Brain (tissue), 1 donor: ENCODE data around the gene SLC15A1.

GRCh38 chr13:98525411-98525829, 51.5 kb downstream of the STK24 start:
- RRBS = no CpG with 5 or more reads among the region's 10 CpGs

GRCh38 chr13:98528814-98529327, 48.0 kb downstream of the STK24 start:
- RRBS = no CpG with 5 or more reads among the region's 17 CpGs

DNA sequence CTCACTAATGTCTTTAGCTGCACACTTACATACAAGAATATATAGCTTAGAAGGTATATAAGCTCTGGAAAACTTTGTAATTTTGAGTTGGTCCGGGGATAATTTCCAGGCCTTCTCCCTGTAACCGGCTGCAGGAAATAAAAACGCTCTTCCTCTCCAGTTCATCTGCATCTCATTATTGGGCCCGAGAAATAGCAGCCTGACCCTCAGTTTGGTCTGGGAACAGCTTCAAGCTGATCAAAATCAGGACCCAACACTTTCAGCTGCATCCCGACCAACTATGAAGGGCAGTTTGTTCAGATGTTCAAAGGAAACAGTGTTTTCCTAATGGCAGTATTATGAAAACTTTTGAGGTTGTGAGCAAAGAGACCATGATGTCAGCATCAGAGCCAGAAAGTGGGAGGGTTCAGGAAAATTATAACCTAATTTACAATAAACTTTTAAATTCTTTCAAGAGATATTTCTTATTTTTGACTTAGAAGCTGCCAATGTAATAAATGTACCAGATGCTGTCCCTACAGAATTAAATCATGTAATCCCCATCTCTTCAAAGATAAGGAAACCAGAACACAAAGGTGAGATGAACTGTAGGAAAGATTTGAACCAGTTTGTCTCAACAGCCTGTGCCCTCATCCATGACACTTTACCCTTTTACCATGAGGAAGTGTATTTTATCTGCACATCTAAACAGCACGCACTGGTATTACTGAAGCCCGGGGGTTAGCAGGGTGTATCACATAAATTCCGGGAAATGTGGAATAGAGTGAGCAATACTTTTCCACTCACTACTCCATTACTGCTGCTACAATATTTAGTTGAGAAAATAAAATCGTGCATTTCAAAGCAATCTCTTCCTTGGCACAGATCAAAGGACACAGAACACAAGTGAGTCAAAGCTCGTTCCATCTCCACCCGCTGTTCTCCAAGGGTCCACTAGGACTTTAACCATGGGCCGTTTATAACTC, 35.5 kb downstream of the STK24 start:
- RRBS = no CpG with 5 or more reads among the region's 12 CpGs

DNA sequence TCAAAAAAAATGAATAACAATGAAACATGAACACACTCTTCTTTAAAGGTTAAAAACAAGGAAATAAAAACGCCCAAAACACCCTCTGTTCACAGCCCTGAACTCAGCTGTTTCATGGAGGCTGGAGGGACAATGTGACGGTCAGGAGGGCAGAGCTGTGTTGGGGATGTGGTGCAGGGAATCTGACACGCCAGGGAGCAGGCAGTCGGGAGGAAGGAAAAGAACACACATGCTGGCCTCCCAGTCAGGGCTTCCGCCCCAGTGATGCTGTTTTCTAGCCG, 10.8 kb downstream of the STK24 start:
- RRBS = no CpG with 5 or more reads among the region's 6 CpGs

DNA sequence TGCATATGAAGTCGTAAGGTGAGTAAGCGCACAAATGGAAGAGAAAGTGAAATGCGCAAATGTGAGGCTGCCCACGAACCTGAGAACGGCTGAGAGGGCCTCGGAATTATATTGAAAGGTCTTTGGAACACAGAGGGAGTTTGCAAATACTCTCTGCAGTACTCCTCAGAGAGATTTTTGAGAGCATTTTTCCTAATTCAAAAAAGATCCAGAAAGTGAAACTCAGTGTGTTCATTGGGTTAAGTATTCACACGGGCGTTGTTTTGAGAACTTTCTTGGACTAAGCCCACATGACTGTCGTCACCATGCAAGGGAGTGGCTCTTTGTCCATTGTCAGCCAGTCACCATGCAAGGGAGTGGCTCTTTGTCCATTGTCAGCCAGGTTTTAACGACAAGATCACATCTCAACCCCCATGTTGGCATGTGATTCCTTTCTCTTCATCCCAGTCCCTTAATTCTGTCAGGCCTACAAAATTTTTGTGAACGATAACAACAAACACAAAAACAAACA, 81.2 kb upstream of the STK24 start:
- RRBS = no CpG with 5 or more reads among the region's 11 CpGs

GRCh38 chr13:98752522-98753144, at the start of gene SLC15A1:
TSS of gene SLC15A1 (minus strand) at chr13:98752672.
- RRBS = 4% methylated on average over 38 of the region's 49 CpGs

- RRBS = no CpG with 5 or more reads among the region's 2 CpGs
Observed at GRCh38 chr13:99218912-99219447, 18.3 kb downstream of the UBAC2 start.

DNA sequence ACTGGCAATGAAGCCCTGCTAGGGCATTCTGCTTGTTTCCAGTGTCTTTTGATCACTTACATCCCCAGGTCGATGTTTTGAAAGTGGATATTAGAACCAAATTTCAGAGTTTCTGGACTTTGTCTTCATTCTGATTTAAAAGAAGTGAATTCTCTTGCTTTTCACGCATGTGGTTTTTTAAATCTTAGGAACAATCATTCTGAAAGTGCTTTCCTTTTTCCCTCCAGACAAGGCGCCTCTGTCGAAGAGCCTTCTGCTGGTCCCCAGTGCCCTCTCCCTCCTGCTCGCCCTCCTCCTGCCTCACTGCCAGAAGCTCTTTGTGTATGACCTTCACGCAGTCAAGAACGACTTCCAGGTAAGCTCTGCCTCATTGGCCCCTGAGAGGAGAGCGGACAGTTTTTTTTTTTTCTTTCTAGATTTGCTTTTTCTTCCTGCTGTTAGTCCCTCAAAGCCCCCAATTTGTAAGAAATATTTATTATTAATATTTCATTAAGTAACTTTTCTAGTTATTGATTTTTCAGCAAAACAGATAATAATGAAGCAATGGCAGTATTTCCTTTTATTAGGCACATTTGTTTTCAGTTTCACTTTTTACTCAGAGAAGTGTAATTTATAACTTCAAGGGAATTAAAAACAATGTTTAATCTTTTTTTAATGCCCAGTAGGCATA, 19.8 kb downstream of the GPR18 start:
- RRBS = no CpG with 5 or more reads among the region's 8 CpGs

DNA sequence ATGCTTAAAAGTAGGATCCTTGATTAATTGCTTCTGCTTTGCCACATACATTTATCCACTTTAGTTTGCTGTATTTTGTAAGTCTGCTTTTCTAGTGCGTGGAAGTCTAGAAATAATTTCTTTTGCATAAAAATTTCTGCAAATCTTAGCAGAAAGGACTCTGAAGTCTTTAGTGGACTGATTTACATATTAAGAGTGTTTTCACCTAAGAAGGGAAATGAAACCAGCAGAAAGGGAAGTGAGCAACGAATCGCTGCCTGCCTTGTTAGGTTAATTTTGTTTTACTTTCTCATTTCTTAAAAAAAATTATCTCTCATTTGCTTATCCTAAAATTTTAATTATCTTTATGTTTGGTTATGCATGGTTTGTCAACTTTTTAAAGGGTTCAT, 721 bp upstream of the GPR18 start:
- RRBS = no CpG with 5 or more reads among the region's 3 CpGs

DNA sequence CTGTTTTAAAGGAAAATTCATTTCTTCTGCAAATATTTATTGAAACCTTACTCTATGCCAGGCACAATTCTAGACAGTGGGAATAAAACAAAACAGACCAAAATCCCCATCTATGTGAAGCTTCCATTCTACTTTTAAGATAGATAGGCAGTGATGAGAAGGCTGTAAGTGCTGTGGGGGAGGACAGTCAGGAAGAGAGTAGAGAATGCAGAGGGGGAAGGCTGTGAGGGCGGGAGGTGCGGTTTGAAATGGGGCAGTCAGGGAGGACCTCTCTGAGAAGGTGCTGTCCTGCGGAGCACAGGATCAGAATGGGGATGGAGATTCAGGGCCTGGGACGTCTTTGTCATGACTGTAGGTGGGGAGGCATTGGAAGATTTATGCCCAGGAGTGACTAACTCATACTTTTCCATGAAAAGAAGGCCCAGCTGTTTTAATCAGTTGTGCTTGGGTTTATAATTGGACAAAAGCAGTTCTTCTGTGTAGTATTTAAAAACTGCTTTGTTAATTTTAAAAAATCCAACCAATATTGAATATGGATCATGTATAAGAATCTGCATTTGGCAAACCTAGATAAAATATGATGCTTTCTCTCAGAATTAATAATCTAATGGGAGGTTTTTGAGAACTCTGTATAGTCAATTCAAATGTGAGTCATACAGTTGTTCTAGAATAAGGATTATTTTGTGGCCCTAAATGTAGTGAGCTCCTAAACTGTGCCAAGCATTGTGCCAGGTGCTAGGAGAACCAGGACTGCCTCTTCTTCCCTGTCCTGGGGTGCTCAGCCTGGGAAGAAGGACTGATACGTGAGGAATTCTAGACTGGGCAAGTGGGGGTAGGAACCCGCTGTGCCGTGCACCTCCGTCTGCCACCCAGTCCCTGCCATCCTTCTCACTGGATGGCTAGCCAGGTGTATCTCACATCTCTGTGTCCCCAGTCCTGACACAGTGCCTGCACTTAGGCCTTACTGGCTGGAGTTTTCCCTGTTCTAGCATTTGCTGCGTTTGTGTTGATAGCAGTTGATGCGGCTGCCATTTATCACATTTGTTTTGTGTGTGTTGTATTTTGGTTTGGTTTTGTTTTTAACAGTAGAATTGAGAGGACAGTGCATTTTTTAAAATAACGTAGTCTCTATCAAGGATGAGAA, 4.2 kb upstream of the GPR183 start:
- RRBS = no CpG with 5 or more reads among the region's 11 CpGs

GRCh38 chr13:99340044-99340644, 32.9 kb upstream of the GPR183 start:
- RRBS = no CpG with 5 or more reads among the region's 9 CpGs

DNA sequence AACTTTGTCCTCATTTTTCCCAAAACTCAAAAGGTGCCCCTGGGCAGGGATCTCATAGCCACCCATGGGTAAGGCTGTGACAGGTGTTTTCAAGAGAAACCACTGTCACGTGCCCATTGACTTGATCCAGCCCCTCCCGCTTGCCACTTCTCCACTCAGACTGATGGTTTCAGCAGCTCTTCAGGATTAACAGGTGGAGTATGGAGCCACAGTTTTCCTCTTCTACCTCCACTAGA, 63.3 kb upstream of the GPR183 start:
- RRBS = no CpG with 5 or more reads among the region's 2 CpGs

DNA sequence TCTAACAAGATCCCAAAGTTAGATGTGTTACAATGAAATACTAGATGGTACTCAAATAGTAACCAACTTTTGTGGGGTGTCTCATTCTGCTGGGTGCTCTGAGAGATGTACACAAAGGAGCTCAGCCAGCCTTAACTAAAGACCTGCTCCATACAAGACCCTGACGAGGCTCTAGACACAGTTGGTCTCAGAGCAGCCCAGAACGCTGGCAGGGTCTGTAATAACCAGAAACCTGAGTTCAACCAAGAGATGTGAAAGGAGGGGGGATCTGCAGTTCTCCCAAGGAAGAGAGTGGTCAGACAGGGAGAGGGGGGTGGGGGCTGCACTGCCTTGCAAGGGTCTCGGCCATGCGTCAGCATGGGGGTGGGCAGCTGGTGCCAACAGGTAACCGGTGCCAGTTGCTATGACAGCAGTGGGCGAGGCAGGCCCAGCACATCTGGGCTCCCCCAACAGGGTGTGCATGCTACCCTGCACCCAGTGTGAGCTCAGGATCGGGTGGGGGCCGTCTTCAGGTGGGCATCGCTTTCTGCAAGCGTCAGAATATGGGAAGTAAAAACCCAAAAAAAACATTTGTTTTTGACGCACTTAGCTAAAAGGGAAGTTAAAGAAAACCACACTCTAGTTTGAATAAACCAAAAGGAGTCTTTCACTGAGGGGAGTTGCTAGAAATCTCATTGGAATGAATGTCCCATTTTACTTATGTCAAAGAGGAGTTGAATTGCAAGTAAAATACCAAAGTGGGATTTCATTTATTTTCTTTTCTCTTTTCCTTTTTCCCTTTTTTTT, 68.0 kb upstream of the GPR183 start:
- RRBS = no CpG with 5 or more reads among the region's 11 CpGs

DNA sequence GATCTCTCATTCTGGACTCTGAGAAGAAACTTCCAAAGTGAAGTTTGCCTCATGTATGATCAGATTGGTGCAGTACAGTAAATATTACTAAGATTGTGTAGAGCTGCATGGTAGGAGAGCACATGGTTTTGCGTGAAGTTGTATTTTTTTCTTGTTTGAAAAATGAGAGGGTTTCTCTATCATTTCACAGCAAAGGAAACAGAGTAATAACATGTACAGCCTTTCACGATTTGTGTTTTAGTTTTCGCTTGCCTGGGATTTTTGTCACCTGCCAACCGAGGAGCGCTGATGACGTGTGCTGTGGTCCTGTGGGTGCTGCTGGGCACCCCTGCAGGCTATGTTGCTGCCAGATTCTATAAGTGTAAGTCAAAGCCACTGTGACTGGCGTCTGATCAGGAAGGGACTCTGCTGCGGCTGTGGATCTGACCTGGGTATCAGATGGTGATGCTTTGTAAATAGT, 45.5 kb downstream of the TM9SF2 start:
- RRBS = no CpG with 5 or more reads among the region's 8 CpGs

DNA sequence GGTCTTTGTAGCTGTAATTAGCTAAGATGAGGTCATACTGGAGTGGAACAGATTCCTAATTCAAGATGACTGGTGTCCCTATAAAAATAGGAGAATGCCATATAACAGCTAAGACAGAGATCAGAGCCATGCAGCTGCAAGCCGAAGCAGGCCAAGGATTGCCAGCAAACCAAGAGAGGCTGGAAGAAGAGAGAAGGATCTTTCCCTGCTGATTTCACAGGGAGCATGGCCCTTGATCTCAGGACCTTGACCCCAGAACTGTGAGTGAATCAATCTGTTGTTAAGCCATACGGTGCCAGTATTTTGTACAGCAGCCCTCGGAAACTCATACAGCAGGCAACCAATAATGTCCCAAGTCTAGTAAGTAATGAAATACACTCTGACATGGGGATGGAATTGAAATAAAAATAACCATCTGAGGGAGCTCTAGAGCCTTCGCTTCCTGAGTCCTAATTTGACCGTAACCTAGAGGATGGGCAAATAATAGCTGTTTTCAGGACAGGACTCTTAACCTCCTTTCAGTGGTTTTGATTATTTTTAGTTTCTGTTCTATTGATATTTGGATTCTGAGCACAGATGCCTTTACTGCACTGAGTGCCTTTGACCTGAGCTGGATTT, 28.0 kb upstream of the CLYBL start:
- RRBS = no CpG with 5 or more reads among the region's 5 CpGs

GRCh38 chr13:99656777-99657508, 50.5 kb downstream of the CLYBL start:
- RRBS = no CpG with 5 or more reads among the region's 7 CpGs

- RRBS = no CpG with 5 or more reads among the region's 8 CpGs
Observed at GRCh38 chr13:99751703-99752270, 145.3 kb downstream of the CLYBL start.

DNA sequence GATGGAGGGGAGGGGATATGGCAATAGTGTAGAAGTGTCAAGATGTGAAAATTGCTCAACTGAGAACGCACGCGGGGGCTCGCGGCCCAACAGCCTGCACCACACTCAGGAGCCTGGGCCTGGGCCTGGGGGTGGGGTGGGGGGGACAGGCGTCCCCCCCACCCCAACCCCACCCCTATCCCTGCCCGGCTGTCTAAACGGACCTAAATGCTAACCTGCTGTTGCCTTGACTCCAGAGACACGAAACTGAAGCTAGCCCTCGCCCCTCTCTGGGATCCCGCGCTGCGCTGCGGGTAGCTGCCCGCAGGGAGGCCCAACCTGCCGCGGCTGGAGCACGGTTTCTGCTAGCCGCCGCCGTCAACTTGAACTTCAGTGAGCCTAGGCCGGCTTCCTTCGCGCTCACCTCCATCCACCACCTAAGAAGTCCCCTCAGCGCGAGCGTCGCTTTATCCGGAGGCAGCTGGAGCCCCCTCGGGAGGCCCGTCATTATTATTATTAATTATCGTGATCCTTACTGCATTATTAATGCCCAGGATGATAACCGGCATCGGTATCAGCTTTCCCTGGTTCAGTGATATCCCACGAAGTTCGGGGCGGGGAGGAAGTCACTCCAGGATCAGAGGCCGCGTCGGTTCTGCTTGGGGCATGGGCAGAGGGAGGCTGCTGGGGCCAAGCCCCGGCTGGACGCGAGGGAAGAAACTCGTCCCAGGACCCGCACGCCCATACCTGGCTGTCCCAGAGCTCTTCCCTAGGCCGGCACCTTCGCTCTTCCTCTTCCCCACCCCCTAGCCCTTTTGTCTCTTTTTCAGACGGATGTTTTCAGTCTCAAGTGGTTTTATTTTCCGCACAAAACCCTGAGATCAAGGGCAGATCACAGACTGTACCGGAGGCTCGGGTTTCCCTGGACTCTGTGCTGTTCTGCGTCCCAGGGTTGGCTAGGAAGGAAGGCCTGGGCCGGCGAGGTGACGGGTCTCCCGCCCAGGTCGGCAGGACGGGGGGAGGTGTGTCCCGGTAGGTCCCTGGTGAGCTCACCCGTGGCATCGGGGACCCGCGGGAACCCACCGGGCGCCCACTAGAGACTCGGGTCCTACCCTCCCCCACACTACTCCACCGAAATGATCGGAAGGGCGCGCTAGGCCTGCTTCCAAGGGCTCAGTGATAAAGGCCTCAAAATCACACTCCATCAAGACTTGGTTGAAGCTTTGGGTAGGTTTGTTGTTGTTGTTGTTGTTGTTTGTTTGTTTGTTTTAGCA, 7.6 kb downstream of the ZIC2 start:
- RRBS = 31% methylated on average over 31 of the region's 71 CpGs

DNA sequence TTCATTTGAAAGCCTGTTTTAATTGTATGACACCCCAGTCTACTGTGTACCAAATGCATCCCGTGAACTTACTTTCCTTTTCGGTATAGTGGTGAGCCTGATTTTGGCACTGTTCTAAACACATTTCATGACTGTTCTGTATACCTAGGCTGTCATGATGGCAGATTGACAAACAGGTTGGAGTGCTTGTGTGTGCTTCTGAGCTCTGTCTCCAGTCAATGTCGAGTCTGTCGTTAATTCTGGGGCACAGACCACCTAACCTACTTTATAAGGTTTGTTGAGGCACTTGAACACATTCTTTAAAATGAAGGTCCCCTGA, 806 bp downstream of the PCCA start:
- RRBS = no CpG with 5 or more reads among the region's 4 CpGs

GRCh38 chr13:100376493-100377224, 211.9 kb downstream of the GGACT start:
- RRBS = no CpG with 5 or more reads among the region's 15 CpGs